ENCODE measurements around the gene TARBP1.

DNA sequence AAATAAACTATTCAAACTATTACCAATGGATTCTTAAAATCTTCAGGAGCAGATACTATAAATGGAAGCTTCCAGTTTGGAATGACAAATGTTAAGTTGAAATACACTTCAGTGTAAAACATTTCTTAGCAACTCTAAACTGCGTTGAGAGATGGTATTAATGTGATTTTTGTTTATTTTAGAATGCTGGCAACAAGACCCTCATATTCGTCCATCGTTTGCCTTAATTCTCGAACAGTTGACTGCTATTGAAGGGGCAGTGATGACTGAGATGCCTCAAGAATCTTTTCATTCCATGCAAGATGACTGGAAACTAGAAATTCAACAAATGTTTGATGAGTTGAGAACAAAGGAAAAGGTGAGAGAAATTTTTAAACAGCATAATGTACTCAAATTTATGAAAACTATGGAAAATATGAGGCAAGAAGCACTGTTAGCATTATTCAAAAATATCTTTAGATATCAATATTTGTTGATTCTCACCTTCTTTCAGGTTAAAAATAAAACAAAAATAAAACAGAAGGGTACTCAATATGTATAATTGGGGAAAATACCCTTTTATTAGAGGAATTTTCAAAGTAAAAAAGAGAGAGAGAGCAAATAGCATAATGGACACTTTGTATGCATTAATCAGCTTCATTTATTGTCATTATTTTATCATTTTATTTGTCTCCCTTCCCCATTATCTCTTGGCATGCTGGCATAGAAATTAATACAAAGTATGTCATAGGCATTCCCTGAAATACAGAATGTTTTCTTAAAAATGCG lies 27.3 kb downstream of the MAP3K21 start:
- PRO-cap, 3 experiments, result no peak in any of the 3 experiments
- RAMPAGE, long total RNA, 2 experiments, result no peak in any of the 2 experiments
- RRBS, result no CpG with 5 or more reads among the region's 5 CpGs

DNA sequence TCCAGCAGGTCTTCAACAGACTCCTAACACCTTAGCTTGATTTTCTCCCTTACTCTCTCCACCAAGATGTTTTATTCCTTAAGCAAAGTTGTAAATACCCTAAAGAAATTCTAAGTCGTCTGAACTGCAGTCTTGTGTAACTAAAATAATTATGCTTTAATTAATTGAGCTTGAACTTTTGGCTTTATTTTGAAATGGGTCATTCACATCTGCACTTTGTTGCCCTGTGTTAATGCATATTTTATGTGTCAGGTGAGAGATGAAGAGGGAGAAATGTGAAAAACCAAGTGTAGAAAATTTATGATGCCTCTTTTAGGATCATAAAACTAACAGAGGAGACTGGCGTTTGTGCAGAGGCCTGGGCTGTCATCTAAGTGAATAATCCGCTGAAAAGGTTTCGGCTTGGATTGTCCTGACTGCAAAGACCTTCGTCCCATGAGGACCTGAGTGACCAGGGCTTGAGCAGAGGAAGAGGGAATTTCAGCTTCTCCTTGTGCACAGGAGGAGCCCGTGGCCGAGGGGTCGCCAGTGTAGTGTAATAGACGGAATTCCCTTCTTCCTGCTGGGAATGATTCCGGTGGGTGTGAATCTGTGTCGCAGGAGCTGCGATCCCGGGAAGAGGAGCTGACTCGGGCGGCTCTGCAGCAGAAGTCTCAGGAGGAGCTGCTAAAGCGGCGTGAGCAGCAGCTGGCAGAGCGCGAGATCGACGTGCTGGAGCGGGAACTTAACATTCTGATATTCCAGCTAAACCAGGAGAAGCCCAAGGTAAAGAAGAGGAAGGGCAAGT lies 34.1 kb downstream of the MAP3K21 start:
- PRO-cap, 3 experiments, result no peak in any of the 3 experiments
- RAMPAGE, long total RNA, 2 experiments, result no peak in any of the 2 experiments
- RRBS, result no CpG with 5 or more reads among the region's 22 CpGs

DNA sequence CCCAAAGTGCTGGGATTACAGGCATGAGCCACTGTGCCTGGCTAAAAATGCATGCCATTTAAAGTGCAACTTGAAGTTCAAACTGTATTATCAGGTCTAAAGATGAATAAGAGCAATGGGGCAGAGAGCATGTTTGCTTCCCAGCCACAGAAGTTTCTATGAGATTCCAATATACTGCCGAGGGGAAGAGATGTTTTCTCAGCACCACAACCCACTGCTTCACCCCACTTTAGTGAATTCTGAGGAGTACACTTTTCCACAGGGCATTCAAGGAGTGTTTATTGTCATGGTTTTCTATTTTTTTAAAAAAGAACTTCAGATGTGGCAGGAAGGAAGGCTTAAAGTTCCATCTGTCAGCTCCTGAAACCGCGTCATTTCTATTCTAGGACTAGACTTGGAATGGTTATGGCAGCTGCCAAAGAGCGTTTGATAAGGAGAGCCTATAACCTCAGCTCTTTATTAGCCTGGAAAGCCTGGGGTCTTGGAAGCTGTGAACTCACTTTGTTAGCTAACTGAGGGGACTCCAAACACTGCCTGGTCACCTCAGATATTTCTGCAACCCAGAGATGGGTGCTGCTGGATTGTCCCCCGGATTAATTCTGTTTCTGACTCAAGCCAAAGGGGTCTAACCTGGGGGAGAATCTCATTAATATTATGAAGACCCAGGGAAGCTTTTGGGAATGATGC lies 80.2 kb downstream of the KCNK1 start:
- PRO-cap, 3 experiments, result no peak in any of the 3 experiments
- RAMPAGE, long total RNA, 2 experiments, result no peak in any of the 2 experiments
- RRBS, result no CpG with 5 or more reads among the region's 5 CpGs

DNA sequence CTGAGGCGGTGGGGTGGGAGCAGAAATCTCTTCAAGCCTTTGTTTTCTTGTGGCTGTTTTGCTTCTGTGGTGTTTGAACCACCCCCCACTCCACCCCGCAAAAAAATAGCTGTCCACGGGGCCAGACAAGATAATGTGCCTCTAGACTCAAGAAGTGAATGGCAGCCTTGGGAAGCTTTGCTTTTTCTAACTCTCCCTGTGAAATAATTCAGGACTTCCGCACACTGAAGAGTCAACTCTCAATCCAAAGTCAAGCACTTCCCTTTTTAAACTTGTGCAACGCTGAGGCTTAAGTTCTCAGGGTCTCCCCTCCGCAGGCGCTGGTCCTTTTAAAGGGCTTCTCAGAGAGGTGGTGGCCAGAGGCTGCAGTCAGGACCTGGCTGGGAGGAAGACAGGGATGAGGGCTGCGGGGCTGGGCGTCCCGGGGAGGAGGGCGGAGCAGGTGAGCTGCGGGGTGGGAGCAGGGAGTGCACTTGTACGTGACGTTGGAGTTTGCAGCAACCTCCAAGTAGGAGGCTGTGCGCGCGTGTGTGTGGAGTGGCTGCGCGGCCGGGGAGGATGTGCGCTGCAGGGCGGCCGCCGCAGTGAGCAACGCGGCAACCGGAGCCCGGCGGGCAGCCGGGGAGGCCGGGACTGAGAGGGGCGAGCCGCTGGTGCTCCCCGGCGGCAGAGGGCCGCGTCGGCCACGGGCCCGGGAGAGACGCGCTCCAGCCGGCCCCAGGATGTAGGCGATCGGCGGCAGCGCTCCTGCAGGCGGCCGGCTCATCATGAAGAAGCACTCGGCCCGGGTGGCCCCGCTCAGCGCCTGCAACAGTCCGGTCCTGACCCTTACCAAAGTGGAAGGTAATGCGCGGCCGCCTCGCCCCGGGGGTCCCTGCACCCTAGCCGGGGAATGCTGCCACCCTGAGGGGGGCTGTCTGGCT lies 159.3 kb upstream of the COA6 start:
- PRO-cap, 3 experiments, result no peak in any of the 3 experiments
- RAMPAGE, long total RNA, 2 experiments, result no peak in any of the 2 experiments
- RRBS, result 2% methylated on average over 22 of the region's 60 CpGs

DNA sequence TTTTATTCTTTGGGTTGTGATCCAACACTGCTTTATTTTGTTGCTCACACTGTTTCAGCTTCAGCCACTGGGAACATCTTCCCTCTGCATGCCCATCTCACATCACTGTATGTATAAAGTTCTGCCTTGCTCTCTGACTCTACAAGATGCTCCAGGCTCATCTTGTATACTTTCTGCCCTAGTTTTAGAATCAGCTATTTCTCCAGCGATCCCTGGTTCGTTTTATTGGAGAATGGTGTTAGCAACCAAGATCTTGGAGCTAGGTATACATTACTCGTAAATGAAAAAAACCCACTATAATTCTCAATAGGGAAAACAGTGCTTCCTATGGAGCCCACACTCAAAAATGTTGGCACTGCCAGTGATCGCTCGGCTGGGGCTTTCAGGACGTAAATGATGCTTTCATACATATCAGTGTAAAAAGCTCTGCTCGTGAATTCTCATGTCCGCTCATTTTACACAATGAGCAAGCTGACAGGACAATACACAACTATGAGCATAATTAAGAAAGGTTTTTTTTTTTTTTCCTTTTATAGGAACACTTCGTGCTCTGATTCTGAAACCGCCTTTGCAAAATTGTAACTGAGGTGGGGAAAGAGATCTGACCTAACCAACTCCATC lies 34.5 kb downstream of the COA6 start:
- PRO-cap, 3 experiments, result no peak in any of the 3 experiments
- RAMPAGE, long total RNA, 2 experiments, result no peak in any of the 2 experiments
- RRBS, result no CpG with 5 or more reads among the region's 10 CpGs

- PRO-cap, 3 experiments, result peak in 3 of 3 experiments; most common plus-strand start chr1:234479190 (in 1); most common minus-strand start chr1:234479137 (in 1)
- RAMPAGE, long total RNA, 2 experiments, result no peak in any of the 2 experiments
- RRBS, result 2% methylated on average over 10 of the region's 38 CpGs
Measured at GRCh38 chr1:234479028-234479493, at the start of gene TARBP1. TARBP1 (minus strand) TSS chr1:234479179.

DNA sequence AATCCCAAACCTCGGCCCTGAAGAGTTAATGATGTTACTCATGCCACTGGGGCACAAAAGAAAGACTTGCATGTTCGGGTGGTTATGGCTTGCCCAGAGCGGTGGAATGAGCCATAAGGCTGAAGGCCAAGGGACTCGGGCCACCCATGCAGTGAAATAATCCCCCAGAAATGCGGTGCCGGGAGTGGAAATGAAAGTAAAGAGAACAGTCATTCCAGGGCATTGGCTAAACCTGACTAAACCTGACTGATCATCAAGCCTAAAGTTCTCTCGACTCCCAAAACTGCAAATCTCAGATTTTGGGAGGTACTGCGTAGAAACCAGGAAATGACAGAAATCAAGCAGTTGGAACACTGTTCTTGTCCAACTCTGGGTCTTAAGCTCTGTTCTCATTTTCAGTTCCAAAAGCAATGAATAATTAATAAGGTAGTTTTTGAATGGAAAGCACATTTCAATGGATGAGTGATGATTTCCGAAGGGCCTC lies 20.8 kb upstream of the TARBP1 start:
- PRO-cap, 3 experiments, result peak in 1 of 3 experiments; most common plus-strand start position 333 of the sequence (in 1); most common minus-strand start position 238 of the sequence (in 1)
- RAMPAGE, long total RNA, 2 experiments, result no peak in any of the 2 experiments
- RRBS, result no CpG with 5 or more reads among the region's 9 CpGs

DNA sequence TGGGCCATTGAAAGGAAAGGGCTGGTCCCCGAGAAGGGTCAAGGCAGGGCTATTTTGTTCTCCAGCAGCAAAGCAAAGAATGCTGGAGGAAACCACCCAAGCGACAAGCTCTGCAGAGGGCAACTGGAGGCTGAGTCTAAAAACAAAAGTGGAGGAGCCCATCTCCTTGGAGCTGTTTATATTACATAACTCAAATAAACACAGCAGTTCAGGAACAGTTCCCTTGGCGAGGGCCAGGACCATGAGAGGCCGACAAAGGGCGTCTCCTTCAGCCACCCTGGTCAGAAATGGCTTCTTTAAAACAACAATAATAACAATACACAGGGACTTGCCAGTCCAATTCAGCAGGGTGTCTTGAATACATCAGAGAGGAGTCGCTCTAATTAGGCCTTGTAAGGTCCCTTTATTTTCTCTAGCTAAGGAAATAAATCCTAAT lies 56.8 kb upstream of the TARBP1 start:
- PRO-cap, 3 experiments, result peak in 1 of 3 experiments; most common plus-strand start position 236 of the sequence (in 1); most common minus-strand start position 138 of the sequence (in 1)
- RAMPAGE, long total RNA, 2 experiments, result no peak in any of the 2 experiments
- RRBS, result no CpG with 5 or more reads among the region's 6 CpGs

GRCh38 chr1:234538412-234538771 lies 59.4 kb upstream of the TARBP1 start:
- PRO-cap, 3 experiments, result no peak in any of the 3 experiments
- RAMPAGE, long total RNA, 2 experiments, result no peak in any of the 2 experiments
- RRBS, result no CpG with 5 or more reads among the region's 11 CpGs

GRCh38 chr1:234547002-234547302 lies 63.0 kb downstream of the IRF2BP2 start:
- PRO-cap, 3 experiments, result no peak in any of the 3 experiments
- RAMPAGE, long total RNA, 2 experiments, result no peak in any of the 2 experiments
- RRBS, result no CpG with 5 or more reads among the region's 4 CpGs

GRCh38 chr1:234583165-234583535 lies 26.8 kb downstream of the IRF2BP2 start:
- PRO-cap, 3 experiments, result no peak in any of the 3 experiments
- RAMPAGE, long total RNA, 2 experiments, result no peak in any of the 2 experiments
- RRBS, result no CpG with 5 or more reads among the region's 5 CpGs

DNA sequence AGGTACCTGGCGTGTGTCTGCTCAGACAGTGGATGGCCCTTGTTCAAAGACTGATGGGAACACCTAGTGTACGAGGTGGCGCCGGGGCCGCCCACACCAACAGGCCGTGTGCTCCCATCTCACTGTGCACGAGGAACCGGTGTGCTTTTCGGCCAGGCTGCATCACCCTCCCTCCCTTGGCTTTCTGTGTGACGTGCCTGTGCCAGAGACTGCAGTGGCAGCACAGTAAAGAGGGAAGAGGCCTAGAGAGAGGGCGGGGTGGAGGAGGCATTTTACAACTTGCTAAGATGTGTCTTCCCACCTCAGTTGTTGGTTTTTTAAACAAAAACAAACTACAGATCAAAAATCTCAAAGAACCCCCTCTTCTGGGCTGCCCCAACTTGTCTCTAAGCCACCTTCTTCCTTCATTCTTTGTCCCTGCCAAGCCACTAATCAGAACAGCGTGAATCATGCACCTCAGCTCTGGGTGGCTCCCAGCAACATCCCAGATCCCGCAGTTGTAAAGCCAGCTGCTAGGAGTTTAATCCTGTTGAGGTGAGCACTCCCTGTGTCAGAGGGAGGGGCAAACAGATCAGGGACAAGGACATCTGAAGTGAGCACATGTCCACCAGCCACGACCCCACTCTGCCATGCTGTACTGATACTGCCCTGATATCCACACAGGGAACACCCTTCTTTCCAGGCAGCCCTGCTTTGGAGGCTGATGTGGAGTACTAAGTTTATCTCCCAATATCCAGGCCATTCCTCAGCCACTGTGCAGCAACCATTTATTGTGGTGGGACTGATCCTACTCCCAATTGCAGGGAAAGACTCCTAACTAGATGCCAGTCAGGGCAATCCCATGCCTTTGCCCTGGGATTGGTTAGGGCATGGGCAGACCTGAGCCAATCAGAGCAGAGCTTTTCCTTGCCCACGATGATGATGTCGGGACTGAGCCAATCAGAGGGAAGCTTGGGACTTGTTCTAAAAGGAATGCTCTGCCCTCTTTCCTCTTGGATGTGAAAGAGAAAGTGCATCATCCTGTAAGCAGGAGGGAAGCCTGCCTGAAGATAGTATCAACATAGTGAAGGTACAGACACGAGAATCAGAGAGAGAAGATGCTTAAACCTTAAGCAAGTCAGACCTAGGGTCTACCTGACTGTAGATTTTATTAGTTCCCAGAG lies 20.5 kb downstream of the IRF2BP2 start:
- PRO-cap, 3 experiments, result no peak in any of the 3 experiments
- RAMPAGE, long total RNA, 2 experiments, result no peak in any of the 2 experiments
- RRBS, result 95% methylated on average over 5 of the region's 17 CpGs

GRCh38 chr1:234609066-234609568 lies 861 bp downstream of the IRF2BP2 start:
- PRO-cap, 3 experiments, result peak in 3 of 3 experiments; most common plus-strand start chr1:234609102 (in 1); most common minus-strand start chr1:234609494 (in 2)
- RAMPAGE, long total RNA, 2 experiments, result no peak in any of the 2 experiments
- RRBS, result 1% methylated on average over 19 of the region's 76 CpGs

DNA sequence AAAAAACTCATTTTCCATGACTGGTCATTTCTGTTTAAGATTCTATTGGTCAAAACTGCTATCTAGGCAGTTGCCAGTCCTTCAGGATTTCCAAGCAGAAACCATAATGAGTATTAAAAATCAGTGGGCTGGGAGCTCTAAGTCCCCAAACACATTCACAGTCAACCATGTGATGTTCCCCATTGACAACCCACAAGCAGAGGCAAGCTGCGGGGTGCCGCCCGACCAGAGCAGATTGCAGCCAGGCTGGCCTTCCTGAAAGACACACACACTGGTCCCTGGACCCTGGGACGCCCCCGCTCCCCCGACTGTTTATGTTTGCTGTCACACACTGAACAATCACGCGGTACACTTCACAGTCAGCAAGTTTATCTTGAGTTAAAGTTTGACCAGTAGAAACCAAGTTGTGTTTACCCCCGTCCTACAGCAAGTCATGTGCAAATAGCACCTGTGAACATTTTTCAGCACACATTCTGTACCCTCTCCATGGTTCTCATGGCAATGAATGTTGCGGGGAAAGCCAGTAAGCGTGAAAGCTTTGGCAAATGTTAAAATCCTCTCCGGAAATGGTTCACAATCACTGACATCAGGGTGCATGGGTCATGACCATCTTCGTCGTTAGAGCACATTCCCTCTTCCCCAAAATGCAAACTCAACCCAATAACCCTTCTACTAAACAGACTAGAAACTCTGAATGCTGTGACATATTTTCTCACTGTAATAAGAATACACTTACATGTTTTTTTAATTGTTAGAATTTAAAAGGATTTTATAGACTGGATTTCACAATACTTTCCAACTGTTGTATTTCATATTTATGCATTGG lies 33.2 kb upstream of the IRF2BP2 start:
- PRO-cap, 3 experiments, result no peak in any of the 3 experiments
- RAMPAGE, long total RNA, 2 experiments, result no peak in any of the 2 experiments
- RRBS, result no CpG with 5 or more reads among the region's 14 CpGs

- PRO-cap, 3 experiments, result no peak in any of the 3 experiments
- RAMPAGE, long total RNA, 2 experiments, result no peak in any of the 2 experiments
- RRBS, result no CpG with 5 or more reads among the region's 5 CpGs
Measured at GRCh38 chr1:234658112-234658700, 48.2 kb upstream of the IRF2BP2 start.

DNA sequence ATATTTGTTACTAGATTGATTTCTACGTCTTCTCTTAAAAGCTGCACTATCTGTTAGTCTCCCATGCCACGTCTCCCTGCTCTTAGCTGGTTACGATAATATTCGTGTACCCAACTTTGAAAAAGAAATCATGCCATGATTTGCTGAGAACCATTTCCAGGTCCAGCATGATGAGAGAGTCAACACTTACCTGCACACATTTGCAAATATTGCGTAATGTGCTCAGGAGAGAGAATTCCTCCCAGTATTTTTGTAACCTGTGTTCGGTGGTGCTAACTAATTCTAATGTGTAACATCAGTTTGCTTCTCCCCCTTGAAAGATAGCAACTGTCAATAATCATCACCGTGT lies 60.9 kb upstream of the IRF2BP2 start:
- PRO-cap, 3 experiments, result no peak in any of the 3 experiments
- RAMPAGE, long total RNA, 2 experiments, result no peak in any of the 2 experiments
- RRBS, result no CpG with 5 or more reads among the region's 7 CpGs

DNA sequence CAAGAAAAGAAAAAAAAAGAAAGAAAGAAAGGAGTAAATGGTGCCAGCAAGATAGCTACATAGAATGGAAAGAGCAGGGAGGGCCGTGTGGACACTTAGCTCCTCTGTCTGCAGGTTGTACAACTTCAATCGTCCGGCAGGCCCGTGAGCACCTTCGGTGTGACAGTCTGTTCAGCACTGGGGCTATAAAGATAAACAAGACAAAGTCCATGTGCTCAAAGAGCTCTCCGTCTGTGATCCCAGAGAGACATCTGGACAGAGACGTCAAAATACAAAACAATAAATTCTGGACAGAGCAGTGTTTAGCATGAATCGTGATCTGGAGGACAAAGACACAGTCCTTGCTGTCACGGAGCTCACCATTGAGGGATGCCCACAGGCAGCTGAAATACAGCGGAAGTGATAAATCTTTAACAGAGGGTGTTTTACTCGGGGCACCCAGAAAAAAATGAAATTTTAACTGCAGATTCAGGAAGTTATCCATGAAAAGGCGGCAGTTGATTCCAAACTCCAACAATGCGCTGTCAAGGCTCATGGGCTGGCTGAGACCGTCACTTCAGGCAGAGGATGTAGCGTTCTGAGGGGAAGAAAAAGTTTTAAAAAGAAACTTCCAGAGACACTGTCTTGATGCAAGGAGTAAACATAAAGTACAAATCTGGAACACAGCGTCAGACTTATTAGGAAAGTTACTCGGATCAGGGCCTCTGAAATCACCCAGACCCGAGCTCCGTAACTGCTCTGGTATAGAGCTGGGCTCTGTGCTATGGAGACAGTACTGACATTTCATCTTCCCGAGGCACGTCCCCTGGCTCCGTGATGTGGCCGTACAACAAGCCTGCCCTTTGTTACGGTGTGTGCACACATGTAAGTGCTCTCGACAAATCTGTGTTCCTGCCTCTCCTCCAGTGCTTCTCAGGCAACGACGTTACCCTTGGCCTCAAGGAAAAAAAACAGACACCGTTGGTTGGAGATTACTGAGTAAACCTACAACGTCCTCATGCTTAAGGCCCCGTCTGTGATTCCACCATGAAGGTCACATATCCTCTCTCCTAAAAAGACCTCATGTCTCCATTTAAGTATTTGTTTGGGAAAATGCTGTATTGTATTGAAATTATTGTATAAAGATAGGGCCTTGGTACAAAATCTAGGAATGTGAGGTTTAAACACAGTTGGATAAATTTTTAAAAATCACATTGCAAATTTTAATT lies 106.7 kb upstream of the IRF2BP2 start:
- PRO-cap, 3 experiments, result peak in 3 of 3 experiments; most common plus-strand start position 308 of the sequence (in 2); most common minus-strand start position 105 of the sequence (in 1)
- RAMPAGE, long total RNA, 2 experiments, result no peak in any of the 2 experiments
- RRBS, result no CpG with 5 or more reads among the region's 30 CpGs

GRCh38 chr1:234724546-234725090 lies 114.6 kb upstream of the IRF2BP2 start:
- PRO-cap, 3 experiments, result peak in 2 of 3 experiments; most common plus-strand start chr1:234724613 (in 1); most common minus-strand start chr1:234724753 (in 1)
- RAMPAGE, long total RNA, 2 experiments, result no peak in any of the 2 experiments
- RRBS, result no CpG with 5 or more reads among the region's 16 CpGs

DNA sequence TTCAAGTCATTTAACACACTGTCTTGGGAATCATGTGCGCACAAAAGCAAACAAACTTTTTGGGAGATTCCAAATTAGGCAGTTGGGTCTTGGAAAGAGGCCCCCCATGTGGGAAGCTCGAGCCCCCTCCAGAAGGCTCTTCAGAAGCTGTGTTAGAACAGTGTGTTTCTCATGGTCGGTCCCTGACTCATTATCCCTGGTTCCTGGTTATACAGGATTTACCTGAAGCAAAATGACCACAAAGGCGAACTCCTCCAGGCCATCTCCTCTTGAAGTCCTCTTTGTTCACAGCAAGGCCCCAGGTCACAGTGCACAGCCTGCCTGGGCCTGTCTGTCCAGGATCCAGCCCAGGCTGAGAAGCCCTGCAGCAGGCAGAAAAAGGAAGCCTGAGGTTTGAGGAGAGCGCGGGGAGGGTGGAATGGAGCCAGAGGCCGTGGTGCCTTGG lies 136.7 kb upstream of the IRF2BP2 start:
- PRO-cap, 3 experiments, result no peak in any of the 3 experiments
- RAMPAGE, long total RNA, 2 experiments, result no peak in any of the 2 experiments
- RRBS, result no CpG with 5 or more reads among the region's 7 CpGs

GRCh38 chr1:234753597-234754010 lies 143.6 kb upstream of the IRF2BP2 start:
- PRO-cap, 3 experiments, result no peak in any of the 3 experiments
- RAMPAGE, long total RNA, 2 experiments, result no peak in any of the 2 experiments
- RRBS, result no CpG with 5 or more reads among the region's 1 CpG